T-cell (primary cell): ENCODE measurements around a stretch of chr7.

DNA sequence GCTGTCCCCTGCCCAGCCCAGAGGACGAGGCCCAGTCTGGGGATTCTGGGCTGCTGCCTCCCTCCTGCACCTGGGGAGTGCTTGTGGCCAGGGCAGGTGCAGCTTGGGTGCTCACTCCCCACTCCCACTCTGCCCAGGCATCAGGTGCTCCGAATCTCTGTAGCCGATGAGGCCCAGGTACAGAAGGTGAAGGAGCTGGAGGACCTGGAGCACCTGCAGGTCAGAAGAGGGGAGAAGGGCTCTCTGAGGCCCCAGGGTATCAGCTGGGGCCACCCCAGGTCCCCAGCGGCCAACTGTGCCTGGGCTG is 620 bp downstream of the CPA1 start:
- PRO-cap, 7 experiments, result no peak in any of the 7 experiments

GRCh38 chr7:130397696-130398334 is 17.5 kb downstream of the CPA1 start:
- PRO-cap, 7 experiments, result no peak in any of the 7 experiments

DNA sequence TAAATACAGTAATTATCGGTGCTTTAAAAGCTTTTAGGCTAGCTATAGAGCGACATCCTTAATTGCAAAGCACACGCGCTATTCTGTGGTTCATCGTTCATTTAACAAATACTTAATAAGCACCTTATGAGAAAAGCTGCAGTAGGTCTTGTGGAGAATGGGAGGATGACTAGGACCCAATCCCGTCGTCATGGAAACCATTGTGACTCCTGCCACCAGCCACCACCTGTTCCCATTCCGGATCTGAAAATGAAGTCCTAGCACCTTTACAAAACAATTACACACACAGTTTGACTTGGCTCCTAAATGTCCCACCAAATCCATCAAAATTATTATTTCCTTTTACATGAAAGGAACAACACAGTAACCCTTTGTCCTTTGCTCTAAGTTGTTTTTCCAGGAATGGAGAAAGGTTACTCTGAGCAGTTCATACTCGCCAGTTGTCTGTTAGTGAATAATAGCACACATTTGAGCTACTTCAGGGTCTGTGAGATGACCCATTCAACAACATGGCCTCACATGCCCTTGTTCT is 785 bp upstream of the CEP41 start:
- PRO-cap, 7 experiments, result no peak in any of the 7 experiments

DNA sequence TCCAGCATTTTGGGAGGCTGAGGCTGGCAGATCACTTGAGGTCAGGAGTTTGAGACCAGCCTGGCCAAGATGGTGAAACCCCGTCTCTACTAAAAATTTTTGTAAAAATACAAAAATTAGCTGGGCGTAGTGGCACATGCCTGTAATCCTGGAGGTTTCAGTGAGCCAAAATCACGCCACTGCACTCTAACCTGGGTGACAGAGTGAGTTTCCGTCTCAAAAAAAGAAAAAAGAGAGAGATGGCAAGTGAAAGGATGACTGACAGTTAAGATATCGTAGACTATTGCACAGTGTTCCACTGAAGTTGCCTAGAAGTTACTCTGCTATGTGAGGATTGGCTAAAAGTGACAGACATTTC is 20.6 kb downstream of the MEST start:
- PRO-cap, 7 experiments, result no peak in any of the 7 experiments

DNA sequence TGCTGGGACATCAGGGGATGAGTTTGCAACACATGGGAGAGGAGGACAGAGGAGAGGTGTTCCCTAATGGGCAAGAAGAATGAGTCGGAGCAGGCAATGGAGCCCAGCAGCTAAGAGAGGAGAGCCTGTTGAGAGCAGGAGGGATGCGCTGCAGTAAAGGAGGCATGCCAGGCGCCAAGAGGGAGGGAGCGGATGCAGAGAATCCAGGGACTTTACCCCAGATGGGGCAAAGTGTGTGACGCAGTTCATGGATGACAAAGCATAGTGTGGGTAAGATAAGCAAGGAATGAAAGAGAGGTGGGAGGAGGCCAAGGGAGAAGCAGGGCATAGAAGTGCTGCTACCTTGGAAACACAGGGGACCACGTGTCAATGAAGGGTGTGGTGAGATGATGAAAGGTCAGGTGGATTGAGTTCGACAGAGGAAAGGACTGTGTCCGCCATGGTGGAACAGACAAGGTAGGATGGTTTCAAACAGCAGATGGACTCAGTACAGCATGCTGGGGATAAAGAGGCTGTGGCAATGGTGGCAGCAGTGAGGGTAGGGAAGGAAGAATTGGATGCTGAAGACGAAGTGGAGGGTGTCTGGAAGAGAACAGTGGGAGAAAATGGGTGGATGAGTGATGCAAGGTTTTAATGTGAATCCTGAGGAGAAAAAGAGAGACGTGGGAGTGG is 32.7 kb downstream of the MEST start:
- PRO-cap, 7 experiments, result no peak in any of the 7 experiments

GRCh38 chr7:130560818-130561360 is 69.0 kb downstream of the MEST start:
- PRO-cap, 7 experiments, result no peak in any of the 7 experiments

DNA sequence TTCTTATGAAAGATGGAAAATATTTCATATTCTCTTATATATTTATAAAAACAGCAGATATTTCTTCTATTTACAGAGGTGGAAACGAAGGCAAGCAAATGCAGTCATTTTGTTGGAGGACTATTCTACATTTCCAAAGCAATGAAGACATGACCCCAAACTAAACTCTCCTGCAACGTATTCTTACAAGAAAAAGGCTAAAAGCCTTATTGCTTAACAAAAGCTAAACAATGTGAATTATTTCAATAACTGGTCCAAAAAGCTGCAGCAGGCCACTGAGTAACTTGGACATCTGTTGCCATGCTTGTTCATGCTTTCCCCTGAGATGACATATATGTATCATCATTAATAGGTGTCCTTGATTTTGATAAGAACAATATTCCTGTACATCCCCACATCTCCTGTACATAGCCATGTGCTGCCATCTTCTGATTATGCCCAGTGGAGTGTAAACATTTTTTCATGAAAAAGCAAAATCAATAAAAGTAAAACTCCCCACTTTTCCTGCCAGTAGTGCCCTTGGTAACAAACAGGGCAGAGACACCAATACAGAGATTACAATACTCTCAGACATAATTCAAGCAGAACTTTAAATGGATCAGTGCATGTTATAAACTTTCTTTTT is 205.3 kb upstream of the KLF14 start:
- PRO-cap, 7 experiments, result no peak in any of the 7 experiments

DNA sequence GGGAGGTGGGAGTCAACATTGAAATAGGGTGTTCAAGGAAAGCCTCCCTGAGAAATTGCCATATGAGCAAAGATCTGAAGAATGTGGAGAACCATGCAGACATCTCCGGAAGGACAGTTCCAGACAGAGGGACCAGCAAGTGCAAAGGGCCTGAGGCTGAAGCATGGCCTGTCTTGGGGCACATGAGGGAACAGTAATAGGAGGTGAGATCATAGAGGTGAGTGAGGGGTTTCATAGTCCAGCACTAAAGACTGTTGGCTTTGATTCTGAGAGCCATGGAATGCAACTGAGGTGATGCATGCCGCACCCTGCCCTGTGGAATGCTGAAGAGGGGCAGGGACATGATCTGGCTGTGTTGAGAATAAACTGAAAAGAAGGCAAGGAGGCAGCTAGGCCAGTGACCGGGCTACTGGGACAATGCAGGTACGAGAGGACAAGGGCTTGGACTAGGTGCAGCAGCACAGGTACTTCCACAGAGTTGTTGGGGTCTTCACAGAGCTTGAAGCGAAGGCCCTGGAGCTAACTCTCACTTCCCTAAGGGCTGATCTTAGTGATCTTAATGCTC is 253.1 kb upstream of the KLF14 start:
- PRO-cap, 7 experiments, result no peak in any of the 7 experiments

GRCh38 chr7:130988236-130989607 is 254.7 kb upstream of the KLF14 start:
- PRO-cap, 7 experiments, result peak in 6 of 7 experiments; most common plus-strand start chr7:130988657 (in 4); most common minus-strand start chr7:130989151 (in 3)

DNA sequence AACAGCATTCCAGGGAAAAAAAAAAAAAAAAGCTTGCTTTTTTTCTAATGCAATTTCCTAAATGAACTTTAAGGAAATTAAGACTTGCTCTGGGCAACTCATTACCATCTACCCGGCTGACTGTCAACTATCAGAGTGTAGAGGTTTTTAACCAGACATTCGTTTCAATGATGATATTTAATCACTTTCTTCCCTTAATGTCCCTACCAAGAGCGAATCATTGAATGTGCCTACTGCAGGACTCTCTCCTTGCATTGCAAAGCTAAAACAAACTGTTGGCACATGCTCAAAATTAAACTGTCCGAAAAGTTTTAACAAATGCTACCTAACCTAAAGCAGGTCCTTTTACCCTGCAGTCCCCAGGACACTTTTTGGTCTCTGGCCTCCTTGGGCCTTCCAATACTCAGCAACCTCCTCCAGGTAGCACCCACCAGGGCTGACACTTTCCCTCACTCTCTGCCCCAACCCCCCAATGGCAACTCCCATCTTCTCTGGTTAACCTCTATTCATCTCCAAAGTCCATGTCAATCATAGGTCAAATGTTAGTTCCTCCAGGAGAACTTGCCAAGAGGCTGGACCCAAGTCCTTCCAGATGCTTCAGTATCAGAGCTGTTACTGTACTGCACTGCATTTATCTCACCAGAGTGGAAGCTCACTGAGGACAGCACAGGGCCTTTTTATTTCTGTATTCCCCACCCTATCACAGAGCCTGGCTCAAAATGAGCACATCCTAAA is 294.8 kb upstream of the KLF14 start:
- PRO-cap, 7 experiments, result peak in 2 of 7 experiments; most common minus-strand start position 117 of the sequence (in 2)

- PRO-cap, 7 experiments, result peak in 1 of 7 experiments; most common minus-strand start chr7:131030209 (in 1)
Observed at GRCh38 chr7:131029972-131030694, 296.1 kb upstream of the KLF14 start.

- PRO-cap, 7 experiments, result no peak in any of the 7 experiments
Observed at GRCh38 chr7:131067187-131067612, 260.5 kb upstream of the MKLN1 start.

DNA sequence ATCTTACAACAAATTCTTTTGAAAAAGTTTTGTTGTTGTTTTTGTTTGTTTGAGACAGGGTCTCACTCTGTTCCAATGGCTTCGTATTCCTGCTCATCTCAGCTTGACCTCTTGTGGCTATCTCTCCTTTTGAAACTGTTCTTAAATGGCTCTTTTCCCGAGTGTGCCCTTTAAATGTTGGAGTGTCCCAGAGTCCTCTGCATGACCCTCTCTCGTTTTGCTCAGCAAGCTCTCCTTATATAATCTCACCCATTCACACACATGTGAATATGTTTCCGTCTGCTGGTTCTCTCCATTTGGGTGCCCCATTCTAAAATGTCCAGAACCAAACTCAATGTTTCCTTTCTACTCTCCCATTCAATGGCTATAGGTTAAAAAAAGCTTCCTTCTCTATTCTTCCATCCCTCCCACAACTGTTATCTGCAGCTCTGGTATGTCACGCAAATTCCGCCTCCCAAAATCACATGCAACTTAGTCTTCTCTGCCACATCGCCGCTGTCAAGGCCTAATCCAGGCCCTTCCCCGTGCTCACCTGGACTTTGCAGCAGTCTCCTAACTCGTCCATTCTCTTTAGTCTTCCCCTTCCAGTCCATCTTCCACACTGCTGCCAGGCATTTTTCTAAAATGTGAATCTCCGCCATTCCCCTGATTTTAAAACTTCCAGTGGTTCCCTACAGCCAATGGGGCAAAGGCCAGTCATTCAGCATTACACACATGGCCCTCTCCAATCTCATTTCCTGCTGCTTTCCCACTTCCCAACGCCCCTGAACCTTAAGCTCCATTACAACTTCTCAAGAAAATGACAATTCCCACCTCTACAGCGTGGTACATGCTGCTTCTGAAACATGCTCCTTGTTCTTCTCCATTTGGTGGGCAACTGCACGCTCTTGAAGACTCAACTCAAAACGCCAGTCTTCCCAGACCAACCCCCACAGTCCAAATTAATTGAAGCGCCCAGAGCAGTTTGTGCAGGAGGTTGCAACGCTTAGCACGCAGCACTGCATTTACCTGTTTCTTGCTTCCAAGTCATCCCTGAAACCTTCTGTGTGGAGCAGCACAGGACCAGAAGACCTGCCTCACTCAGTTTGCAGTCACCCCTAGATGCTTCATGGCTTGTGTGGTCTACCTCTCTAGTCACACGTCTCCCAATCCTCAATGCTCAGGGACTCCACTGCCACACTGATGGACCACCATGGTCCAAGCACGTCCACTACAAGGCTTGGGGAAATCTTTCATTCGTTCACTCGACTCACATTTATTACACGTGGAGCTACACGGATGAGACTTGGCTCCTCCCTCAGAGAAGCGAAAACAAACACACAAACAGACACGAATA is 248.4 kb upstream of the MKLN1 start:
- PRO-cap, 7 experiments, result peak in 2 of 7 experiments; most common minus-strand start position 562 of the sequence (in 2)

GRCh38 chr7:131083128-131083263 is 244.7 kb upstream of the MKLN1 start:
- PRO-cap, 7 experiments, result peak in 1 of 7 experiments; most common minus-strand start chr7:131083210 (in 1)

- PRO-cap, 7 experiments, result peak in 1 of 7 experiments; most common minus-strand start chr7:131087464 (in 1)
Observed at GRCh38 chr7:131087285-131087622, 240.4 kb upstream of the MKLN1 start.

- PRO-cap, 7 experiments, result no peak in any of the 7 experiments
Observed at GRCh38 chr7:131093509-131093915, 234.2 kb upstream of the MKLN1 start.

GRCh38 chr7:131096427-131097266 is 231.0 kb upstream of the MKLN1 start:
- PRO-cap, 7 experiments, result no peak in any of the 7 experiments

GRCh38 chr7:131097596-131098164 is 230.0 kb upstream of the MKLN1 start:
- PRO-cap, 7 experiments, result peak in 4 of 7 experiments; most common plus-strand start chr7:131097977 (in 1); most common minus-strand start chr7:131097852 (in 4)

DNA sequence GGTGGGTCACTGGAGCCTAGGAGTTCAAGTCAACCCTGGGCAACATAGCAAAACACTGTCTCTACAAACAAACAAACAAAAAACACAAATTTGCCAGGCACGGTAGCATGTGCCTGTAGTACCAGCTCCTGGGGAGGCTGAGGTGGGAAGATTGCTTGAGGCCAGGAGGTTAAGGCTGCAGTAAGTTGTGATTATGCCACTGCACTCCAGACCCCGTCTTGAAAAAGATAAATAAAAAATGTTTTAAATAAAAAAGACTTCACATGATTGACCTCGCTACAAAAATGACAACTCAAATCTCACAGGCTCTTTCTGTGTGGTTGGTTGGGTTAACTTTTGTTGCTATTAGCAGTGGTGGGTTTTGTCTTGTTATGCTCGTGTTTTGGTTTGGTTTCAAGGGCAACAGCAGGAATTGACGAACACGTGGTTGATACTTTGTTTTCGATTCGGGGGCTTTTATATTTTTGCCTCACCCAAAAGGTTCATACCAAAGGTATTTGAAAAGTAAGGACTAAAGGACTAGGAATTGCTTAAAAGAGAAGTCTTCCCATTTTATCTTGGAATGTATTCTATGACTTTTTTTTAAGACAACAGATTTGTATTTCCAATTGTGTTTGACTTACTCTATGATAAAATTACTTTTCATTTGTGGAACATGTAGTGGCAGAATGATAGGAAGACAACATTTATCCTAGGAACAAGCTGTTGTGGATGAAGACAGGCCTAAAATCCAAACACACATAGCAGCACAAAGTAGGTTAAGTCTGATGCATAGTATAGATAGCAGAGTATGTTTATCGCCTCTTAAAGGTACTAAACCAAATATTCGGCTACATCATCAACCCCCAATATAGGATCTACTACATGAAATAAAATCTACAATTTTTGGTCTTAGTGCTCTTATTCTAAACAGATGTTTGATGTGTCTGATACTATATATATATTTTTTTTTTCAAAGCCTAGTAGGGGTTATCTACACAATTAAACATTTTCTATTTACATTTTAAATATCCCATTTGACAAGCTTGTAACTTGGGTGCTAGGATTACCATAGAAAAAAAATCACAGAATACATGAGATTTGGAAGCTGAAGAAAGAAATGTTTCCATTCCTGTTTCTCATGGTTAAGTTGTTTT is 226.8 kb upstream of the MKLN1 start:
- PRO-cap, 7 experiments, result peak in 7 of 7 experiments; most common plus-strand start position 485 of the sequence (in 7); most common minus-strand start position 226 of the sequence (in 6)

DNA sequence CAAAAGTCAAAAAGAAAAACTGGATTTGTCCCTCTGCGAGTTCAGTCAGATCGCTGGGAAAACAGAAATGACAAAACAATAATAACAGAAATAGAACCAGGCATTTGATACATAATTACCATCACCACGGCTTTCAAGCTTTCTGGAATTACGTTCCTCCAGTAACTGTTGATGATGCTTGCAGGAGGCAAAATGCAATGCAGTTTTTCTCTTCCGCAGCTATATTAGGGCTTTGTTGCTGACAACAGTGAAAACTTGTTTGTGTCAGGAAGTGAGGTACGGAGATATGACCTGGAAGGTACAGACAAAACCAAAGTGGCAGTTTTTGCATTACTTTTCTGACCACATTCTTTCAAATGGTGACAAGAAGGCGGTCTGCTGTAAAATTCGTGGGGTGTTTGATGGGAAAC is 219.2 kb upstream of the MKLN1 start:
- PRO-cap, 7 experiments, result peak in 7 of 7 experiments; most common plus-strand start position 347 of the sequence (in 6); most common minus-strand start position 196 of the sequence (in 7)